ENCODE measurements around the genes GTF2I, SPDYE12 and SPDYE15.

DNA sequence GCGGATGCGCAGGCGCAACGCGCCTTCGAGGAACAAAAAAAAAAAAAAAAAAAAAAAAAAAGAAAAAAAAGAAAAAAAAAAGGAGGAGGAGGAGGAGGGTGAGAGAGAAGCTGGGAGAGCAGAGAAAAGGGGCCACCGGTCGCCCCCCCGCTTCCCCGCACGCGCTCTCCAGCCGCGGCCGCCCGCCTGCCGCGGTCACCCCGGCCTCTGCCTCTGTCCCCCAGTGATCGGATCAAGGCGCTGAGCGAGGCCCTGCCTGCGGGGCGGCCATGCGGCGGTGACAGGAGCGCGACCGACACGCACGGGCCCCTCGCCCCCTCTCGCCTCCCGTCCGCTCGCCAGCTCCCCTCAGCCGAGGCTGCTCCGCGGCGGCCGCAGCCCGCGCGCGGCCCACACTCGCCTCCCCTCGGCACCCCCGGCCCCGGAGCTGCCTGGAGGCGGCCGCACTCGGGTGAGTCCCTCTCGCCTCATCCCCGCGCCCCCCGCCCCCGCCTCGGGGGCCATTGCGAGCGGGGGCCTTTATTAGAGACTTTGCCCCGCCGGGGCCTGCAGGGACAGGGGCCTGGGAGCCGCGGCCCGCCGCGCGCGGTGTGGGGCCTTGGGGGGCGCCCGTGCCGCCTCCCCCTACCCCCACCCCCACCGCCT, at the start of gene GTF2I:
GTF2I (plus strand) TSS at position 101 of the 645 bp plus-strand sequence.
- RRBS = under 1% methylated on average over 18 of the region's 73 CpGs

GRCh38 chr7:74721546-74722332, 52.1 kb upstream of the NCF1 start:
- RRBS = no CpG with 5 or more reads among the region's 15 CpGs

GRCh38 chr7:74728655-74729156, 45.1 kb upstream of the NCF1 start:
- RRBS = no CpG with 5 or more reads among the region's 10 CpGs

DNA sequence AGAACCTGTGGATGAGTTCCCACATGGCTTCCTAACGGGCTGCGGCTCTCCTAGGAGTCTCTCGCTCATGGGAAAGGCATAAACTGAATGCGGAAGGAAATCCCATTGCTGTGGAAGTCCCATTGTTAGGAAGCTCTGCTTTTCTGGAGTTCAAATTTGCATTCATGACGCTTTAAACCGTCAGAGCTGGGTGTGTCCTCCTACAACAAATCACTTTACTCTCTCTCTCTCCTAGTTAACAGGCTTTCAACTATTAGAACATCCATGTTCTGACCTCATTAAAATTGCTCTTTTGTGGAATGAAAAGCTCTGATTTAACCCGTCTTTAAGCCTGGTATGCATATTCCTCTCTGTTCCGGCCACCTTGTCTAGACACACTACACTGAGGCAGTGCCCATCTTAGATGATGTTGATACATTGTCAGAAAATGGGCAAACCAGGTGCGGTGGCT, at the start of gene SPDYE12:
SPDYE12 (minus strand) TSS at position 127 of the 451 bp plus-strand sequence.
- RRBS = no CpG with 5 or more reads among the region's 9 CpGs

DNA sequence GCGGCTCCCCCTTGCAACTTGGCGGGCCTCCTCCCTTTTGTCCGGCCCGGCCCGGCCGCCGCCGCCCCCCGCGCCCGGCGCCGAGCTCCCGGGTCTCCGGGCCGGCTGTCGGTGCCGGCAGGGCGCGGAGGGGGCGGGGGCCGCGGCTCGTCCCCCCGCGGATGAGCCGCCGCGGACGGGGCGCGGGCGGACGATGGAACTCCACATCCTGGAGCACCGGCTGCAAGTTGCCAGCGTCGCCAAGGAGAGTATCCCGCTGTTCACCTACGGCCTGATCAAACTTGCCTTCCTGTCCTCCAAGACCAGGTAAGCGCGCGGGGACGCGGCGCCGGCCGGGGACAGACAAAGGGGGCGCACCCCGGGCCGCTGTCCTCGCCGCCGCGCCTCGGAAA, 284 bp downstream of the CASTOR2 start:
- RRBS = no CpG with 5 or more reads among the region's 55 CpGs

GRCh38 chr7:75003846-75004103, 39.3 kb downstream of the CASTOR2 start:
- RRBS = no CpG with 5 or more reads among the region's 13 CpGs

- RRBS = no CpG with 5 or more reads among the region's 10 CpGs
These were observed 42.9 kb downstream of the RCC1L start for GRCh38 chr7:75030591-75031286.

- RRBS = no CpG with 5 or more reads among the region's 9 CpGs
These were observed at the start of gene SPDYE15 for GRCh38 chr7:75335056-75335578. Gene SPDYE15, plus strand, starts transcription at chr7:75335343.

DNA sequence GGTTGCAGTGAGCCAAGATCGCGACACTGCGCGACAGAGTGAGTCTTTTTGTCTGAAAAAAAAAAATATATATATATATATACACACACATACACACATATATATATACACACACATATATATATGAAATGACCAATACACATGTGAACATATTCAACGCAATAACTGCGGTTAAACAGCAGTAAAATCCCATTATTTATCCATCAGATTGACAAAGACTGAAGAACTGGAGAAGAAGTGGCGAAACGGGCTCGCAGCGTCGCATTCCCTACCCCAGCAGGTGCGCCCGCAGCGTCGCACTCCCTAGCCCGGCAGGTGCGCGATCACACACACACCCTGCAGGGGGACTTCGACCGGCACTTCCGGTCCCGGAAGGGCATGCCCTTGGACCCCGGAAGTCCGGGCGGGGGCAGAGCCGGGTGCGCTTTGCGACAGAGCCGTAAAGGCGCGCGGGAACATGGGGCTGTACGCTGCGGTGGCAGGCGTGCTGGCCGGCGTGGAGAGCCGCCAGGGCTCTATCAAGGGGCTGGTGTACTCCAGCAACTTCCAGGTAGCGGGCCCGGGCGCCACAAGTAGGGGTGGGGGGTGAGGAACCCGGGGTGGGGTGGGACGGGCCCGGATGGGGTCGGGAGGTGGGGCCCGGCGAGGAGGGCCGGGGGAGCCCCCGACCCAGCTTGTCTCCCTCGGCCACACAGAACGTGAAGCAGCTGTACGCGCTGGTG, 14.6 kb downstream of the TRIM73 start:
- RRBS = under 1% methylated on average over 2 of the region's 53 CpGs

DNA sequence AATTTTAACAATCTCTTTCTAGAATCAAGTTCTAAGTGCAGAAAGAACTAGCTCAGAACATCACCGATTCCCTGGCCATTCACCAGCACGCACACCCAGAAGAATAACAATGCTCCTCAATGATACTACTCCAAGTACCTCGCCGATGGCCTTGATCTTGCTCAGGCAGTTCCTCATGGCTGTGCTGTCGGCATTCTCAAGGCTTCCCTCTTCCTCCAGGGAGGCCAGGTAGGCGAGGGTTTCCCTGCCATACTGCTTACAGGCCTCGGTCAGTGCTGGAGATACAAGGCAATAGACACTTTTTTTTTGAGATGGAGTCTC, 61.2 kb downstream of the SPDYE5 start:
- RRBS = no CpG with 5 or more reads among the region's 7 CpGs

DNA sequence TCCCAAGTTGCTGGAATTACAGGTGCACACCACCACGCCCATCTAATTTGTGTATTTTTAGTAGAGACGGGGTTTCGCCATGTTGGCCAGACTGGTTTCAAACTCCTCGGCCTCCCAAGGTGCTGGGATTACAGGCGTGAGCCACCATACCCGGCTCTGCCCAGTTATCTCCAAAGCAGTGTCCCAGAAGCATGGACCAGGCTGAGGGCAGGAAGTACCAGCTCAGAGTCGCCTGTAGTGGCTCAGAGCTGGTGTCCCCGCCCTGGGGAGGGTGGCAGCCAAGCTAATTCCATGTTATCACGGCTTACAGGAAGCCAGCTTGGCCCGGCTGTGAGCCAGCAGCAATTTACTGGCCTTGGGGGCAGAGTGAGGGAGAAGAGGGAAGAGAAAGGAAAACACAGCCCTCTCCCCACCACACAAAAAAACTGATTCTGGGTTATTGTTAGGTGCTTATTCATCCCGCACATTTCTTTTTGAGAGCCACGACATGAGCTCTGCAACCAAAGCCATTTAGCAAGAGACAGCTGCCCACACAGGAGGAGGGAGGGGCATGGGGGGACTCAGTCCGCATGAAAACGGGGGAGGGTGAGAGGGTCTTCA, 88.1 kb downstream of the HIP1 start:
- RRBS = no CpG with 5 or more reads among the region's 14 CpGs

GRCh38 chr7:75817265-75817464, 3.6 kb upstream of the CCL24 start:
- RRBS = no CpG with 5 or more reads among the region's 2 CpGs

GRCh38 chr7:75926743-75927277, 11.9 kb downstream of the POR start:
- RRBS = no CpG with 5 or more reads among the region's 6 CpGs

DNA sequence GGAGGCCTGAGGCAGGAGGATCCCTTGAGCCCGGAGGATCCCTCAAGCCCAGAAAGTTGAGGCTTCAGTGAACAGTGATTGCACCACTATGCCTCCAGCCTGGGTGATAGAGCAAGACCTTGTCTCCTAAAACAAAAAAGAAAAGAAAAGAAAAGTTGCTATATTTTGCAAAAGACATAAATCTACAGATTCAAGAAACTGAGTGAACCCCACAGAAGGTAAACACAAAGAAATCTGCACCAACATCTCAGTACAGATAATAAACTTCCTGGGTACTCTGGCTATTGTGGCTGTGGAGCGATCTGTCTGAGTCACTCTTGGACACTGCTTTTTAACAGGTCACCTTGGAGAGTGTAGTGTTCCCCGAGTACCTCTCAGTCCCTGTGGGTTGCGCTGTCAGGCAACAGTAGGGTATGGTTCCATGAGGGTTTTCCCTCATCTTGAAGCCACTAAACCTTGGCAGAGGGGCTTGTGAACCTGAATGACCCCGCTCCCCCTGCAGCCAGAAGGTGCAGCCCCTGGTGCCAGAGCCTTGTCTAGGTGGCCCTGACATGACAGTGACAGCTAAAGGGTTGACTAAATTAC, 30.3 kb downstream of the POR start:
- RRBS = no CpG with 5 or more reads among the region's 5 CpGs

DNA sequence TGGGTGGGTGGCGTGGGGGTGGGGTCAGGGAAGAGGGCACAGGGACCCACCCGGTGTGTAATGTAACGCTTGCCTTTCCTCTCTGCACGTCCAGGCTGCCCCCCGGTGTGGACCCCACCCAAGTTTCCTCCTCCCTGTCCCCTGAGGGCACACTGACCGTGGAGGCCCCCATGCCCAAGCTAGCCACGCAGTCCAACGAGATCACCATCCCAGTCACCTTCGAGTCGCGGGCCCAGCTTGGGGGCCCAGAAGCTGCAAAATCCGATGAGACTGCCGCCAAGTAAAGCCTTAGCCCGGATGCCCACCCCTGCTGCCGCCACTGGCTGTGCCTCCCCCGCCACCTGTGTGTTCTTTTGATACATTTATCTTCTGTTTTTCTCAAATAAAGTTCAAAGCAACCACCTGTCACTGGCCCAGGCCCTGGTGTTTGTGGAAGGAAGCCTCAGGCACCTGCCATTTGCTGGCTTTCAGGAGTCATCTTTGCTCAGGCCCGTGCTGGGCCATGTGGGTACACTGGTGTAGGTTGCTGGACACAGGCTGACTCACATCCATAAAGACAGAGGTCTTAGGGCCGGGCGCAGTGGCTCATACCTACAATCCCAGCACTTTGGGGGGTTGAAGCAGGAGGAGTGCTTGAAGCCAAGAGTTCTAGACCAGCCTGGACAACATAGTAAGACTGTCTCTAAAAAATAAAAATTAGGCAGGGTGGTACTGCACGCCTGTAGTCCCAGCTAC, 1.6 kb downstream of the HSPB1 start:
- RRBS = 31% methylated on average over 4 of the region's 20 CpGs

GRCh38 chr7:76351911-76352590, 6.7 kb downstream of the YWHAG start:
- RRBS = no CpG with 5 or more reads among the region's 9 CpGs

DNA sequence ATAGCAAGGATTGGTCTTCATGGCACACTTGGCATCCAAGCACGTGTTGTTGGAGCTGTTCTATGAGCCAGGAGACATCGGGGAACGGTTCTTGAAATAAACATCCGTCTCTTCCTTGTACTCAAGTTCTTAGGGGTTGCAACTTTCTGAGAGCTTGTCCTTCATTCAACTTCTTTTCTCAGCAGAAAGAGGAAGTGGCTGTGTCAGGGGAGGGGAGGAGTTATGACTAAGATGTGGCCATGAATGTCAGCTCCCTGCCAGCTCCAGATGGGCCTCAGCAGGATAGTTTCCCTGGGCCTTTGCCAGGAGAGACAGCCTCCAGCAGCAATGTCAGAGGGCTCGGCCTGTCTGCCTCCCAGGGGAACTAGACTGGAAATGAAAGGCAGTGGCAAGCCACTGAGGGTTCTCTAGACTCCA, 15.9 kb upstream of the DTX2 start:
- RRBS = no CpG with 5 or more reads among the region's 5 CpGs

DNA sequence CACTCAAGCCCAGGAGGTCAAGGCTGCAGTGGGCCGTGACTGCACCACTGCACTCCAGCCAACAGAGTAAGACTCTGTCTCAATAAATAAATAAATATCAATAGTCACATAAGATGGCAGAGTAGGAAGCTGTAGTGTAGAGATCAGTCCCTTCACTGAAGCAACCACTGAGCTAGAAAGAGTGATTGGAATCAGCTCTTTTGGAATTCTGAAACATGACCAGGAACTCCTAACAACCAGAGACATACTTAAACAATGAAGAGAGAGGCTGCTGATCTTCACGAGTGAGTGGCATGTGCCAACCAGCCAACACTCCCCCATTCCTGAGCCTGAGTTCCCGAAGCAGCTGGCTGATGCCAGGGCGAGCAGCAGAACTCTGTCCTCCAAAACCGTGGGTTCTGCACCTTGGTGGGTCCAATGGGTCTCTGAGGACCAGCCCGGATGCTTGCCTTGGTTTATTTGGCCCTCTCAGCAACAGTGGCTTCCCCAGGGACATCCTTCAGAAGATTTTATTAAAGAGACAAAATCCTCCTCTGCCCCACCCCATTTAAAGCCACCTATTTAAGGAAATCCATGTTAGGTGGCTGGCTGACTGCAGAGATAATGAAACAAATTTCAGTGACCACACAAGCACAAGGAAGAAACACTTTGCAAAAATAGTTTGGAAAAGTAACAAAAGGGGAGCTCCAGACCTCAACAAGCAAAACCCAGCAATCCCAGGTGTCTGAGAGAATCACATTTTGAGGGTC, 18.1 kb upstream of the POMZP3 start:
- RRBS = no CpG with 5 or more reads among the region's 6 CpGs

- RRBS = no CpG with 5 or more reads among the region's 3 CpGs
These were observed 202.2 kb upstream of the POMZP3 start for GRCh38 chr7:76829238-76829743.

DNA sequence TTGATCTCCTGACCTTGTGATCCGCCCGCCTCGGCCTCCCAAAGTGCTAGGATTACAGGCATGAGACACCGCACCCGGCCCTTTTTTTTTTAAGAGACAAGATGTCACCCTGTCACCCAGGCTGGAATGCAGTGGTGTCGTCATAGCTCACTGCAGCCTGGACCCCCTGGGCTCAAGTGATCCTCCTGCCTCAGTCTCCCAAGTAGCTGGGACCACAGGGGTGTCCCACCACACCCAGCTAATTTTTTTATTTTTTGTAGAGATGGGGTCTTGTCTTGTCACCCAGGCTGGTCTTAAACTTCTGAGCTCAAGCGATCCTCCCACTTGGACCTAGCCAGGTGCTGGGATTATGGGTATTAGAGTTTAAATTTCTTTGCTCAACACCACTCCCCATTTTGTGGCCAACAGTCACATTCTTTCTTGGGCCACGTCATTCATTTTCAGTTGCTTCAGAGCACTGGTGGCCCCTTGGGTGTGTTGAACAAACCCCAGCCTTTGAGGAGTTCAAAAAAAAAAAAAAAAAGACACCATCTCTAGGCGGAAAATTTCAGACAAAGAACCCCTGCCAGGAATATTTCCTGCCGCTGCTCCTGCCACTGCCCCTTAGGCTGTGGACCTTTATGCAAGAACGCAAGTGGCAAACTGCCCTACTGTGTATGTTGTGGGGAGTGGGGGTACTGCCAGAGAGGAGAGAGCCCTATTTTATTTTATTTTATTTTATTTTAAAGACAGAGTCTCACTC, 77.1 kb downstream of the SPDYE17 start:
- RRBS = no CpG with 5 or more reads among the region's 11 CpGs

Measured in BE2C (cell line).